Upper lobe of left lung (tissue), 5 donors: ENCODE data around the gene GPAT2.

DNA sequence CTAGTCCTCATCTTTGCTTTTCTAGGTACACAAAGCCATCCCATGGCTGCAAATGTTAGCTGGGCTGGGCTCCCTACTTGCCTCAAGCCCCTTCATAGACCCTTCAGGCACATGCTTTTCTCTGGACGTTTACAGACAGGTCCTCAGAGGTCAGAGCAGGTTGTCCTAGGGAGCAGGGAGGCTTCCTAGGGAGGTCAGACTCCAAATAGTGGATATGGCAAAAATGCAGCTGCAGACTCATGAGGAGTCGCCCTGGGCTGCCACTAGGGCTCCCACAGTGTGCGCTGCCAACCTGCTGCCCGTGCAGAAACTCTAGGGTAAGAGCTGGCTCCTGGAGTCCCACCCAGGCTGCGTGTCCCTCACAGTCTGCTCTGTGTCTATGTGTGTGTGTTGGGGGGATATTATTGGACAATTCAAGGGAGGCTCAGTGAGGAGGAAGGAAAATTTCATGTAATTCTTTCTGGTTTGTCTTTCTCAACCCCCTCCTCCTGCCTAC, 141.1 kb downstream of the RPIA start:
- PRO-cap, 2 experiments, result no peak in any of the 2 experiments
- RAMPAGE, long total RNA, 4 experiments, result no peak in any of the 4 experiments

DNA sequence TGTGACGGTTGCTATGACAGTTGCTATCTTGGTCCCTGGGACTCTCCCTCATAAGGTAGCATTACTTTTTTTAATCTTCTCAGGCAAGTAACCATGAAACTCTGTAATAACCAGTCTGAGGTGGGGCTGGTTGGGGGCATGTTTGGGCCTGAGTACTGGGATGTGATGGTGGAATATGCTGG, 154.5 kb downstream of the RPIA start:
- PRO-cap, 2 experiments, result no peak in any of the 2 experiments
- RAMPAGE, long total RNA, 4 experiments, result no peak in any of the 4 experiments

DNA sequence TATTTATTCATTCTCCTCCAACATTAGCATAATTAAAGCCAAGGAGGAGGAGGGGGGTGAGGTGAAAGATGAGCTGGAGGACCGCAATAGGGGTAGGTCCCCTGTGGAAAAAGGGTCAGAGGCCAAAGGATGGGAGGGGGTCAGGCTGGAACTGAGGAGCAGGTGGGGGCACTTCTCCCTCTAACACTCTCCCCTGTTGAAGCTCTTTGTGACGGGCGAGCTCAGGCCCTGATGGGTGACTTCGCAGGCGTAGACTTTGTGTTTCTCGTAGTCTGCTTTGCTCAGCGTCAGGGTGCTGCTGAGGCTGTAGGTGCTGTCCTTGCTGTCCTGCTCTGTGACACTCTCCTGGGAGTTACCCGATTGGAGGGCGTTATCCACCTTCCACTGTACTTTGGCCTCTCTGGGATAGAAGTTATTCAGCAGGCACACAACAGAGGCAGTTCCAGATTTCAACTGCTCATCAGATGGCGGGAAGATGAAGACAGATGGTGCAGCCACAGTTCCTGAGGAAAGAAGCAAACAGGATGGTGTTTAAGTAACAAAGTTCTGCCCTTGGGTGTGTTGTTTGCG, 165.8 kb downstream of the RPIA start:
- PRO-cap, 2 experiments, result no peak in any of the 2 experiments
- RAMPAGE, long total RNA, 4 experiments, result start-site peak on the minus strand in 2 of 4 experiments, centred at positions 383 to 398 of the sequence, 70 to 139 reads per replicate

GRCh38 chr2:88861803-88862295, 170.4 kb downstream of the RPIA start:
- PRO-cap, 2 experiments, result no peak in any of the 2 experiments
- RAMPAGE, long total RNA, 4 experiments, result no peak in any of the 4 experiments

DNA sequence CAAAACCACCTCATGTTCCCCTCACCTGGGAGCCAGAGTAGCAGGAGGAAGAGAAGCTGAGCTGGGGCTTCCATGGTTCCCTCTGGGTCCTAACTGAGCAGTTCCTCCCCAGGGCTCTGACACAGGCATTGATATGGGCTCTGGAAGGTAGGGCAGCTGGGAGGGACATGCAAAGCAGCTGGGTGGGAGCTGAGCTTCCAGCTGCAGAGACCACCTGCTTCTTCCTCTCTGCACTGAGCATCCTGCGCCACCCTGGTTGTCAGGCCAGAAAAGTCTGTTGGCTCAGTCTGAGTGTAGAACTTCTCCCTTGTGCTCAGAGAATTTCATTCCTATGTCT, 336.1 kb downstream of the RPIA start:
- PRO-cap, 2 experiments, result no peak in any of the 2 experiments
- RAMPAGE, long total RNA, 4 experiments, result start-site peak on the minus strand in 1 of 4 experiments, centred at position 114 of the sequence, 2,847 reads per replicate

DNA sequence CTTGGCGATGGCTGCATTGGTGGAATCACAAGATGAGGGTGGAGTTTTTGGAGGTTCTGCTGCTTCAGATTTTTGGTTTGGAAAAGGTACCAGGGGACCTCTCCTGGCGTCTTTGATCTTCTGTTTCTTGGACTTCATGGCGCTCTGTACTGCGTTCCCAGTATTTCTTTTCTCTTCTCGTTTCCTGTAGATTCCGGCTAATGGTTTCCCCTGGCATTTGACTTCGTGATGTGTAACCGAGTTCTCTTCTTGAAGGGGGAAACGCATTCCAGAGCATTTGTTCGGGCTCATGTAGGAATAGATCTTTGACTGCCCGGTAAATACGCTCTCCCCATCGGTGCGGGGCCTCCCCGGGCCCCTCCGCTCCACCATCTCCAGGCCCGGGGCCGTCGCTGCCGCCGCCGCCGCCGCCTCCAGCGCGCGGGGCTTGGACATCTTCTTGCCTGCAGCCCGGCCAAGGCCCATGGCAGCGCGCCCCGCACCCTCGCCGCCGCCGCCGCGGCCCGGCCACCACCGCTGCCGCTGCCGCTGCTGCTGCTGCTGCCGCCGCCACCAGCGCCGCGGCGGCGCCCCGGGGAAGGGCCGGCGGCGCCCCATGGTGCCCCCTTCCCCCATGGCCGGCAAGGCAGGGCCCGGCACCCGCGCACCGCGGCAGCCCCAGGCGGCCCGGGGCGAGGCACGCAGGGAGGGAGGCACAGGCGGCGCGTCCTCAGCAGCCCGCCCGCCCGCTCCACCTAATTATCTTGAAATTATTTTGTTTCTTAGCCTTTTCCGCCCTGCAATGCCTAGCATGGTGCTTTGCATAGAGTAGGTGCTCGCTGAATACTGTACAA, 2838.4 kb upstream of the AQP7B start:
- PRO-cap, 2 experiments, result no peak in any of the 2 experiments
- RAMPAGE, long total RNA, 4 experiments, result no peak in any of the 4 experiments

DNA sequence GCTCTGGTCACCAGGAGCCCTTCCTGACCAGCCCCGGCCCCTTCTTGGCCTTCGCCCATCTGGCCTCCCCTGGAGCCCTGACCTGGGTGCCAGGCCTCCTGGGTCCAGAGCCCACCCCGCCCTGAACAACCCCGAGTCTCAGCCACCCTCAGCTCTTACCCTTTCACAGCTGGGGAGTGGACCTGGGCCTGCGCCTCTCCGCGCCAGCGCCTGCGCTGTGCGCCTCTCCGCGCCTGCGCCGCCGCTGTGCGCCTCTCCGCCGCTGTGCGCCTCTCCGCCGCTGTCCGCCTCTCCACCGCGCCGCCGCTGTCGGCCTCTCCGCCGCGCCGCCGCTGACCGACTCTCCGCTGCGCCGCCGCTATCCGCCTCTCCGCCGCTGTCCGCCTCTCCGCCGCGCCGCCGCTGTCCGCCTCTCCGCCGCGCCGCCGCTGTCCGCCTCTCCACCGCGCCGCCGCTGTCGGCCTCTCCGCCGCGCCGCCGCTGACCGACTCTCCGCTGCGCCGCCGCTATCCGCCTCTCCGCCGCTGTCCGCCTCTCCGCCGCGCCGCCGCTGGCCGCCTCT, 378.9 kb upstream of the AQP7B start:
- PRO-cap, 2 experiments, result peak in 1 of 2 experiments; most common minus-strand start position 221 of the sequence (in 1)
- RAMPAGE, long total RNA, 4 experiments, result start-site peak on the minus strand in 3 of 4 experiments, centred at positions 181 to 206 of the sequence, 53 to 204 reads per replicate

- PRO-cap, 2 experiments, result no peak in any of the 2 experiments
- RAMPAGE, long total RNA, 4 experiments, result no peak in any of the 4 experiments
Measured at GRCh38 chr2:95029663-95030325, 4.3 kb downstream of the MAL start.

GRCh38 chr2:95058878-95059481, 33.5 kb downstream of the MAL start:
- PRO-cap, 2 experiments, result no peak in any of the 2 experiments
- RAMPAGE, long total RNA, 4 experiments, result no peak in any of the 4 experiments

- PRO-cap, 2 experiments, result no peak in any of the 2 experiments
- RAMPAGE, long total RNA, 4 experiments, result no peak in any of the 4 experiments
Measured at GRCh38 chr2:95278019-95278496, 3.8 kb downstream of the PROM2 start.

GRCh38 chr2:95389605-95390469, 12.7 kb upstream of the FAHD2A start:
- PRO-cap, 2 experiments, result no peak in any of the 2 experiments
- RAMPAGE, long total RNA, 4 experiments, result no peak in any of the 4 experiments

DNA sequence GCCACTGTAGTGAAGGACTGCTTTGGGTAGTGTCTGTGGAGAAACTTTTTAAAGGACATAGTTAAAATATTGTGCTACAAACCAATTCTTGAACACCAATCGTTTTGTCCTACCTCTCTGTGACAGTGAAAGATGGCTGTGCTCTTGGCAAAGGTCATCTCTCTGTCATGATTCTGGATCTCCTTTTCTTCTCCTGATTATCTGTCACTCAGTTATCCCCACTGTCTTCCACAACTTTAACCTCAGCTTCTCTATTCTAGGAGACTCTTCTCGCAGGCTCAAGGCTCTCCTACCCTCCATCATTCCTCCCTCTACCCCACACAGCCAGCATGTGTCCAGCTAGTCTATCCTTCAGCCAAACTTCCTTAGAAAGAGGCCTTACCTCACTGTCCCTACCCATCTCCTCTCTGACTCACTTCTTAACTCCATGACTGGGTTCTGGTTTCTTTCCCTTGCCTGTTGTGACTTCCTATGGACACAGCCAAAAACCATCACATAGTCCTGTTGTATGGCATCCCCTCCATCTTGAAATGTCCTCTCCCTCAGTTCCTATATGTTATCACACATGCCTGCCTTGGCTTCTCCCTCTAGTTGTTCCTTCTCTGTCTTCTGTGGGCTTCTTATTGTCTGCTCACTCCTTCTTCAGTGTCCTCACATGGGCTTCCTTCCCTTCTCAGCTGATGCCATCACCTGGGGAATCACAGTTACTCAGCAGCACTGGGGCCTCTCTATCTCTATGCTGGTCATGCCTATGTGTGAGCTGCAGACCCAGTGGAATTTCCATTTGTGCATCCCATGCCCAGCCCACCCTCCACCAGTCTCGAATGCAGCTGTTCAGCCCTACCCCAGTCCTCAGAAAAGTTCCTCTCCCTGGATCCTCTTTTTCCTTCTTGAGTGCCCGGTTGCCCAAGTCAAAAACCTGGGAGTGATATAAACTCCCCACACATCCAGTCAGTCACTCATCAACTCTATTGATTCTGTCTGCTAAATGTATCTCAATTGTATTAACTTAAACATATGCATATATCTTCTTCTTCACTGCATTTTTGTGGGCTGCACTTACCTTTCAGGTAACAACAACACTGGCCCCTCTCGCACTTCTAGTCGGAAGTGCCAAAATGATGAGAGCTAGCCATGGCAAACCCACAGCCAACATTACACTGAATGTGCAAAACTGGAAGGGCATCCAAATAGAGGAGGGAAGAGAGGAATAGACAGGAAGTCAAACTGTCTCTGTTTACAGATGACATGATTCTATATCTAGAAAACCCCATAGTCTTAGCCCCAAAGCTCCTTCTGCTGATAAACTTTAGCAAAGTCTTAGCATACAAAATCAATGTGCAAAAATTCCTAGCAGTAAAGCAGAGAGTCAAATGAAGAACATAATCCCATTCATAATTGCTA, 177.0 kb downstream of the ANKRD36C start:
- PRO-cap, 2 experiments, result no peak in any of the 2 experiments
- RAMPAGE, long total RNA, 4 experiments, result no peak in any of the 4 experiments

- PRO-cap, 2 experiments, result no peak in any of the 2 experiments
- RAMPAGE, long total RNA, 4 experiments, result no peak in any of the 4 experiments
Measured at GRCh38 chr2:96034865-96035223, at the start of gene GPAT2. Gene GPAT2 (minus strand): TSS chr2:96034916.

DNA sequence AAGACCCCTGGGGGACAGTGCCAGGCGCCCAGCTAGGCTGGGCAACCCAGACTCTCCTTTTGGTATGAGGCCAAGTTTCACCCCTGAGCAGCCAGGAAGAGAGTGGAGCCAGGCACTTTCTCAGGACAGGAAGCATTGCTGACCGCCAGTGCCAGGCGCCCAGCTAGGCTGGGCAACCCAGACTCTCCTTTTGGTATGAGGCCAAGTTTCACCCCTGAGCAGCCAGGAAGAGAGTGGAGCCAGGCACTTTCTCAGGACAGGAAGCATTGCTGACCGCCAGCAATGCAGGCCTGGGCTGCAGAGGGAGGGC, 31.3 kb downstream of the ADRA2B start:
- PRO-cap, 2 experiments, result no peak in any of the 2 experiments
- RAMPAGE, long total RNA, 4 experiments, result no peak in any of the 4 experiments

DNA sequence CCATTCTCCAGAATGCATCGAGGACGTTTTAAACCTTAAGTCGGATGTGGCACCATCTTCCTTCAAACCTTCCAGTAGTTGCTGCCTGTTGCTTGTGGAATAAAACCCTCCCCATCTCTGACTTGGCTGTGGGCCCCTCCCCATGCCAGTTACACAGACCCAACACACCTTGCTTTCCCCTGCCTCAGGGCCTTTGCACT, 5.0 kb upstream of the ADRA2B start:
- PRO-cap, 2 experiments, result no peak in any of the 2 experiments
- RAMPAGE, long total RNA, 4 experiments, result no peak in any of the 4 experiments

DNA sequence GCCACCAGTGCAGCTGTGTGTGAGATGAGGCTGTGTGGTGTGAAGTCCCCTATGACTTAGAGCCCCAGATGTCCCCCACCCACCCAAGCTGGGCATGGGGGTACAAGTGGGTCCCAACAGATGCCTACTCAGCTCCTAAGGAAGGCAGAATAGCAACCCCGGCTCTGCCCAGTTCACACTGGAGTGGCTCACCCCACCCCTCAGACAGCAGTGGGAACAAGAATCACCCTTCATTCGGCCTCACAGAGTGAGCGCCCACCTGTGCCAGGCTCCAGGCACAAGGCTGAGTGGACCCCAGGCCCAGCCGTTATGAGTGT, 2.6 kb upstream of the ASTL start:
- PRO-cap, 2 experiments, result no peak in any of the 2 experiments
- RAMPAGE, long total RNA, 4 experiments, result no peak in any of the 4 experiments

DNA sequence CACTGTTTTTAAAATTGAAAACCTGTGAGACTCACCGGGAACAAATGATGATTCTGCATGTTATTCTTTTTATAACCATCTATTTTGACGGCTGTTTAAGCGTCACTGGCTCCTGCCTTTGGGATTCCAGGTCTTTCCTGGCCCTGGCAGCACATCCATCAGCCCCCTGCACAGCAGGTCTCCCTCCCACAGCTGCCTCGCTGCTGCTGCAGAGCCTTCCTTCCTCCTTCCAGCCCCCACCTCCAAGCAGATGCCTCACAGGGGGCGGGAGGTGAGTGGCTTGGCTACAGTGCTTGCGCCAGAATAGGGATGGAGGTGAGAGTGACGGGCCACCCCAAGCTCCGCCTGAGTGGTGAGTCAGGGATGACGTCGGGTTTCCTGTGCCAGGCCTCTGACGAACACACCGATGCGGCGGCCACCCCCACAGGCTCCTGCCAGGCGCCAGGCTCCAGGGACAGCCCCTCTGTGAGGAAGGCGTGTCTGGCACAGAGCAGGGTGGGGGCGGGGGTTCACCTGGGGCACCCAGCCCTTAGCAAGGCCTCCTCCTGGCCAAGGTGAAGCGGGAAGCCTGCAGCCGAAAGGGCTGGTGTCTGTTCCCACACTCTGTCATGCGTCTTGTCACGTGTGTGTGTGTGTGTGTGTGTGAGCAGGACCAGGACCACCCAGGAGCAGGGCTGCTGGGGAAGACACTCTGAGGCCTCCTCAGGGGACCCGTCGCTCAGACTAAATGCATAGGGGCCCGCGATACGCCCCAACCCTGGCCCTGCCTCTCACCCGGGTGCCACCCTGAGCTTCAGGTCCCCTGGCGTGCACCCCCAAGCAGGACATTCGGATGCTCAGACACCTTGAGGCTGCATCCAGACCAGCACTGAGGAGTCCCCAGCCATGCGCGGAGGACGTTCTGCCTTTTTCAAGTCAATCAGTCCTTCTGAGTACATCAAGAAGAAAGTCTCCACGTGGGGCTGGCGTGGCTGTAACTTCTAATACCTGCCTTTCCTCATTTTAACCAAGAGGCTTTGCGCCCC, 3.4 kb upstream of the DUSP2 start:
- PRO-cap, 2 experiments, result peak in 1 of 2 experiments; most common plus-strand start position 477 of the sequence (in 1); most common minus-strand start position 311 of the sequence (in 1)
- RAMPAGE, long total RNA, 4 experiments, result no peak in any of the 4 experiments

GRCh38 chr2:96258550-96259185, 7.1 kb downstream of the TMEM127 start:
- PRO-cap, 2 experiments, result peak in 1 of 2 experiments; most common minus-strand start chr2:96258795 (in 1)
- RAMPAGE, long total RNA, 4 experiments, result no peak in any of the 4 experiments

GRCh38 chr2:96265092-96265794, 554 bp downstream of the TMEM127 start:
- PRO-cap, 2 experiments, result peak in 2 of 2 experiments; most common plus-strand start chr2:96265600 (in 1); most common minus-strand start chr2:96265496 (in 1)
- RAMPAGE, long total RNA, 4 experiments, result no peak in any of the 4 experiments

GRCh38 chr2:96275239-96275507, 9.1 kb downstream of the CIAO1 start:
- PRO-cap, 2 experiments, result no peak in any of the 2 experiments
- RAMPAGE, long total RNA, 4 experiments, result no peak in any of the 4 experiments